Bronchial lymph node (tissue), 1 donor: ENCODE data around the genes CXCL10 and CXCL13.

GRCh38 chr4:75671507-75672347 lies 1.5 kb downstream of the G3BP2 start:
- PRO-cap: unidirectional peak, plus-strand start at chr4:75671997

GRCh38 chr4:75831805-75832401 lies 70.3 kb downstream of the PPEF2 start:
- PRO-cap: no peak

DNA sequence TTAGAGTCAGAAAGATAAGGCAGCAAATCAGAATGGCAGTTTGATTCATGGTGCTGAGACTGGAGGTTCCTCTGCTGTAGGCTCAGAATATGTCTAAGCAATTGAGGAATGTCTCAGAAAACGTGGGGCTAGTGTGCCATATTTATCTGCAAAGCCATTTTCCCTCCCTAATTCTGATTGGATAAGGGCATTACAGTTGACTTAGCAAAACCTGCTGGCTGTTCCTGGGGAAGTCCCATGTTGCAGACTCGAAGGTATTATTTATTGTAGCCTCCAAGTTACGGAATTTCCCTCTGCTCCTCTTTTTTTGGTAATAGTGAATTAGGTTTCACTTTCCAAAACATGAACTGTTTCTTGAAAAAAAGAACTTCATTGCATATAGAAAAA lies at the start of gene CXCL10:
Gene CXCL10, minus strand, starts transcription at position 115 of the 387 bp plus-strand sequence.
- PRO-cap: no peak

- PRO-cap: no peak
Observed at GRCh38 chr4:76028143-76028801, 5.0 kb upstream of the CXCL10 start.

- PRO-cap: no peak
Observed at GRCh38 chr4:76200639-76201348, 12.8 kb downstream of the SCARB2 start.

DNA sequence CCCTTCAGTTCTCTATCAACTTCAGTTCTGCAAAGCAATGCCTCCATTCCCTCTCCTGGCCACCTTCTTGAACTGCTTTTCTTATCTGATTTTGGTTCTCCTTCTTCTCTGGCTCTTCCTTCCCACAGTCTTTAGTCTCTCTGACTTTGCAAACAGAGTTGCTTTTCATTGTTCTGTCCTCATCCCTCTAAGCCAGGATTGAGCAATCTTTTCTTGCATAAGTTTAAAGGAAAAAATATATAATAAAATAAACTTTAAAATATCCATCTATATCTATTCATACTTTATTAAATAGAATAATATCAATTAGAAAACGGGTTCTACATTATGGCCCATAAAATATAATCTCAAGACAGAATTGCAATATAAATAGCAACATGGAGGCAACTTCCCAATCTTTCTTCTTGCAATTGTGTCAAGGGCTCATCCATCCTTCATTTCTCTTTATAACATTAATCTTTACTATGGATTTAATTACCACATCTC lies 3.4 kb upstream of the STBD1 start:
- PRO-cap: no peak

- PRO-cap: no peak
Observed at GRCh38 chr4:76310158-76310591, 3.6 kb downstream of the STBD1 start.

DNA sequence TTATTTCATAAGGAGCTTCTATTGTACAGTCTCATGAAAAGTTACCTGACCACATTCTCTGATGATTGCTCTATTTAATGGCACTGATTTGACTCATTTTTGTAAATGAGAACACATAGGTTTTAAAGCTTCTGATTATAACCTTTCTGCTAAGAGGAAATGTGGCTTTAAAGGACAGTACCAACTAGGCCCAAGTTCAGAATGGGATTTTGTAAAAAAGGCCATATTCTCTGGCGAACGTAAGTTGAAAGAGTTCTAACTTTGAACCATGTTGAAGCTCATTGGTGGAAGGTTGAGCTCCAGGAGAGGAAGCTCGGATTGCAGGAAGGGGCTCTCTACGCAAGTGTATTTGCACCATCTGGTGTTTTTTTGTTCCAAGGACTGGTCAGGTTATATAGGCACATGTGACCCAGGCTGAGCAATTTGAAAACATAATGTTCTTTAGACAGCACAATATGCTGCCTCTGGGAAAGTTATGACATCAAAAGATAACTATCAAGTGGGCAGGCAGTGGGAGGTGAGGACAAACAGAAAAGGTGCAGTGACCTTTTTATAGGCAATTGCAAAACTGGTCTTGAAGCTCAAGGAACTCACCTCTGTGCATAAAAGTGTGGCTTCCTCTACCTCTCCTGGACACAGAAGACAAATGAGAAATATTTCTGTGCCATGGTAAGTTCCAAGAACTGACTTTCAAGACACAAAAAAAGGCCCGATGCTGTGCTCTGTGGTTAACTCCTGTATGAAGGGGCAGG lies 128.3 kb downstream of the SHROOM3 start:
- PRO-cap: no peak

DNA sequence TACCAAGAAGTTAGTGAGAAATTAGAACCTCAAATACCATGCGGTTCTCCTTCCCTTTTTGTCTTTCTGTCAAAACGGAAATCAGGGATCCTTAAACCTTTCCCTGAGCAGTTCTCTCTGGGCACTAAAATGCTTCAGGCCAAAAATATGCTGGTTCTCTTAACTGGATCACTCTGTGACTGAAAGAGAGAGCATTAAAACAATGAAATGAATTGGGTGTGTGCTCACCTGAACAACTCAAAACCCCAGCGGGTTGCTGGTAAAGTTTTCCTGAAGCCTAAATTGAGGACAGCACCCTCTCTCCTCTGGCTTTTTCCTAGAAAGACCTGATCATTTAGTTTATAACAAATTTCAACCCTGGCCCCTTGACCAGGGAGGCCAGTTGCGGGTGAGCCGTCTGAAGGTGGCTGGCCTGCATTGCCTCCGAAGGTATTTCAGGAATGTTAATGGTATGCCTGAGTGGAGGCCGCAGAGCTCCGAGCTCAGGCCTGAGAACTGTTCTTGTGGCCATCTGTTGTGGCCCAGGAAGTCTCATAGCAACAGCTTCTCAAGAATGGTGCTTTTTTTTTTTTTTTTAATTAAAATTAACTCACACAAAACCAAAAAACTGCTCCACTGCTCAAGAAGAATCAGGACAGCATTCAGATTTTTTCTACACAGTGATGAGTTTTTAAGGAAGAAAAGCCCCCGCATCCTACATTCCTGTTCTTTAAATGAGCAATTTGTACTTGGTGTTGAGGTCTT lies 155.1 kb downstream of the SHROOM3 start:
- PRO-cap: no peak

DNA sequence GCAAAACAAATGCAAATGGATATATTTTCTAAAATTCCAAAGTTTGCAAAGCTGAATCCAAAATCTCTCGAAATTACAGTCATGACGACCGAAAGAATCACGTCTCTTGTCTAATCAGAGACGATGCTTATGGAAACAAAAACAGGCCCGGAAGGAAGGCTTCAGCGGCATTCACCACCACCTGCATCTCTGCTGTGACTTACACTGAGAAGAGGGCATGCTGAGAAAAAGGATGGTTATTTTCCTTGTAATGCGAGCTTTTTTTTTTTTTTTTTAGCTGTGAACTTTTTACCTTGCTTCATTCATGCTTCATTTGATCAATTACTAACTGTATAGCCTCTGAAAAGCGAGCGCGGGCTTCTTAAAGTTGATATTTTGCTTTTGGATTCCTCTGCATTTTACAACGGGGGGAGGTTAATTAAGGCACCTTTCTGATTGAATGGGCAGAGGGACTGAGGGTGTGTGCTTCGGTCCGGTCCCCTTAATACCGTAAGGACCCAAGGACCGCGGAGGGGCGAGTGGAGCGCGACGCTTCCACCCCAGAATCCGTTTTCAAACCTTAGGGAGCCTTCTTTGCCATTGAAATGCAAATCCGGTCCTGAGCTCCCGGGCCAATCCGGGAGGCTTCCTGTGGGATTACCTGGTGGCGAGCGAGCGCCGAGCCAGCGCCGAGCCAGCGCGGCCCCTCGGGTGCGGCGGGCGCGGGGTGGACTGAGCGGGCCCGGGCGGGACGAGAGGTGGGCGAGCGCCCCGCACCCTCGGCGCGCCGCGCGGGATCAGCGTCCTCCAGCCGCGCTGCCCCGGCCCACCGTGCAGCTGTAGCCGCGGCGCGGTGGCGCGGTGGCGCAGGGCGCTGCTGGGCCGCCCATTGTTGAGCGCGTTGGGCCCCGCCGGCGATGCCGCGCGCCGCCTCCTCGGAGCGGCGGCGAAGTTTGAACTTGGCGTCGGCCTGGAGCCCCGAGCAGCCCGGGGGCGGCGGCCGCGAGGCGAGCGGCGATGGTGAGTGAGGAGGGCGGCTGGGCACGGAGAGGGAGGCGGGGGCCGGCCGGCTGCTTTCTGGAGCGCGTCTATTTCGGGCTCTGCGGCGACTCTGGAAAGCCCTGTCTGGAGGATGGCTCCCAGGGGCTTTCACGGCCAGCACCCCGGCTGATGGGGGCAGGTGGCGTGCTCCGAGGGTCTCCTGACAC lies 208.8 kb downstream of the SOWAHB start:
- PRO-cap: unidirectional peak, minus-strand start at position 548 of the sequence

DNA sequence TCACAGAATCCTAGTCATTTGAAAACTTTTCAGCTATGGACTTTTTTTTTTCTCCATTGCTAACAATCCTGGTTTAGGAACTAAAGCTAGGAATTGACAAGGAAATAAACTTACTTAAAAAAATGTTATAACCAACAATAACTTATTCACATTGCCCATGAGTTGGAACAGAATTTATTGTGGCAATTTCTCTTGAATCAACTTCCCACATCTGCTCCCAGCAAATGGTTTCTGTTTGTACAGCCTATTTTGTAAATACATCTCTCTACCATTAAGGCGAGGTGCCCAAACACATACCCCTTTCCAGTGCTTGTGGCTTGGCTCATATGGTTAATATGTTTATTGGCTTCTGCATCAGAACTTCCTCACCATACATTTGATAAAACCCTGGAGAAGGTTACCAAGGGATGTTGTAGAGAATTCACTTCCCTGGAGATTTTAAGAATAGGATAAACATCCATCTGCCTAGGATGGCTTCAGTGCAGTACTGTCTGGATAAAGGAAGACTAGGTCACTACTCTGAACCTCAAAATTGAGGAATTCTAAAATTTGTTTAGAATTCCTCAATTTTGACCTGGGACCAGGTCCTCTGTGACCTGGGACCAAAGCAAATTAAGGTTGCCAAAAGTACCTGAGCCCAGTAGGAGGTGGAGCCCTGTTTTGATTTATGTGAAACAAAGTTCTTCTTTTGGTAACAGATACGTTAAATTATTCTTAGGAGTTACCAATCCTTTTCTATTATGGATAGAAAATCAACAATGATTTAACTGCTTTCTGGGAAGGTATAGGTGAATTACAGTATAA lies 206.9 kb downstream of the SOWAHB start:
- PRO-cap: no peak

GRCh38 chr4:76692515-76692822 lies 205.5 kb downstream of the SOWAHB start:
- PRO-cap: no peak

DNA sequence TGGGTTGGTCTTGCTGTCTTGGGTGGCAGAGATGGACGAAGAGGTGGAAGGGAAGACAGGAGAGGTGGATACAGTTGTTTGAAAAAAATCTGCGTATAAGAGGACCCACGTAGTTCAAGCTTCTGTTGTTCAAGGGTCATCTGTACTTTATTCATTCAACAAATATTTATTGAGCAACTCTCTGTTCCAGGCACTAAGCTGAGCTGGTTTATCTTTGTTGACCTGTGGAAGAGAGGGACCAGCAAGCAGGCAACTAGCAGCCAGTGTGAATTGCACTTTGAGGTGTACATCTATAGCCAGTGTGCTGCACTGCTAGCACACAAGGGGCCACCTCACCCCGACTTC lies 191.4 kb downstream of the SOWAHB start:
- PRO-cap: no peak

GRCh38 chr4:76756333-76756914 lies 141.5 kb downstream of the SOWAHB start:
- PRO-cap: no peak

DNA sequence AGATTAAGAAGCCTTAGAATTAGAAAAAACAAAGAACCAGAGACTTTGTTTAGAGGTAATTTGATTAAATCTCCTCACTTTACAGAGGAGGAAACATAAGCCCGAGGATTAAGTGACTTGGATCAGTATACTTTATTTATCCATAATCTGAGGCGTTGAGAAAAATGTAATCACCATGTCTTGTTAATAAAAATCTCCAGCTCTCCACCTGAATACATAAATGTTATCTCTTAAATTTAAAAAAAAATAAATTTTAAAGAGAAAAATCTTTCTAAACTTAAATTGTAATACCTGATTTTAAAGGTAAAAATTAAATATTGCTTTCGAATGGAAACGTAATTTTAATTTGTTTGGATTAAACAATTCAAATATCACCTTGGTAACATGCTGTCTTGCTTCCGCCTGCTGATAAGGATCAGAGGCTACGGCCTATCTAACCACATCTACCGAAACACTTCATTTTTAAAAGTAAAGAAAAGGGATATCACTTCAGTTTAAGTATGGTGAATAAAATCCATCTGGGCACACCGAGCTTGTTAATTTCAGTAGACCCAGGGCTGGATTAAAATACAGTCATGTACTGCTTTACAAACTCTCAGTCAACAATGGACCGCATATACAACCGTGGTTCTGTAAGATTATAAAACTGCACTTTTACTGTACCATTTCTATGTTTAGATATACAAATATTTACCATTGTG lies 39.6 kb downstream of the SEPTIN11 start:
- PRO-cap: no peak

GRCh38 chr4:77193306-77194073 lies 36.5 kb downstream of the CCNG2 start:
- PRO-cap: bidirectional peak, plus-strand start at chr4:77193680, minus-strand start at chr4:77193582

DNA sequence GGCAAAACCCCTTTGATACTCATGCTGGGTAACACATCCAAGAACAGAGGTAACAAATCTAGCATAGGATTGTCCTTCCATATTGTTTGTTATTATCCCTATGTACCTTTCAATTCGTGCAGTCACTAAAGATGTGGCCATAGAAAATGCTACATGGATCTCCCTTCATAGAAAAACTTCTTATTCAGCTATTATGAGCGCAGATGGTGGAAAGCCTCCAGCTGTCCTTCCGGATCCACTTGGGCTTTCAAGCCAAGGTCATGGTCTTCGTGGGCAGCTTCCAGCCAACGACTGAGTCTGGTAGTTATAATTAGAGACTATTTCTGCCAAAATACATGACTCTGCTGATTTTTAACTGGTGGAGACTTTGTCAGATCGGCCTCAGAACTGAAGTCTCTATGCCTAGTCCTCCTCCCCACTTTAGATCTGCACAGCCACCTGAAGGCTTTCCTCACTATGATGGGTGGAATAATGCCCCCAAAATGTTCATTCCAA lies 171.4 kb upstream of the CXCL13 start:
- PRO-cap: no peak

GRCh38 chr4:77601311-77602008 lies 4.2 kb upstream of the CXCL13 start:
- PRO-cap: no peak

- PRO-cap: unidirectional peak, plus-strand start at chr4:77605814
Observed at GRCh38 chr4:77605647-77605948, at the start of gene CXCL13. CXCL13 (plus strand) TSS chr4:77605820.

DNA sequence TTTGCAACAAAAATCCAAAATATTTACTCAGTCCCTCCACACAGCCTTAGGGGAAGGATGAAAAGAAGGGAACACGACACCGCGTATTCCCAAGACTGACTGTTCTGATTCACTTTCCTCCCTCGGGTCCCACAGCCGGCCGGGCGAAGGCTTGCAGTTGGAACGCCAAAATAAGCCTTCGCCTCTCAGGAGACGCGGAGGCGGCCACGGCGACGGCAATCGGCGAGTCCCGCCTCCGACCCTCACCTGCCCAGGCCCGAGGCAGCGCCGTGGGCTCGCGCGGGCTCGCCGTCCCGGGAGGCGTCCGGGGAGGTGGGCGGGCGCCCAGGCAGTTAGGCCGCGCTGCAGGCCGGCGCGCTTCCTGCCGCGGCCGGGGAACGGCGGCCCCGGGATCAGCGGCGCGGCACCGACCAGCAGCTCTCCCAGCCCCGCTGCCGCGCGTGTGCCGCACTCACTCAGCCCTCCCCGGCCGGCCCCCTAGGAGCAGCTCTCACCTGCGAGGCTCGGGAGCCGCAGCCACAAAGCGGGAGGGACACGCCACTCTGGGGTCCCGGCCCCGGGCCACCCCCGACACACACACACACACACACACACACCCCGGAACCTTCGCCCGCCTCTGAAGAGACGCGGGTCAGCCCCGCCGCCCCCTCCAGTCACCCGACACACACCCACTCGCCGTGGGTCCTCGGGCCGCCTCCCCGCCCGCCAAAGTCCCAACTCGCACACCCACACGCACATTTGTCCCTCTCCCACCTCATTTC lies 508 bp downstream of the CNOT6L start:
- PRO-cap: unidirectional peak, plus-strand start at position 112 of the sequence; bidirectional peak, plus-strand start at position 362 of the sequence, minus-strand start at position 248 of the sequence; bidirectional peak, plus-strand start at position 634 of the sequence, minus-strand start at position 580 of the sequence; bidirectional peak, plus-strand start at position 708 of the sequence, minus-strand start at position 713 of the sequence